LHCN-M2 (cell line): ENCODE measurements around the gene PRAMEF18.

GRCh38 chr1:12584797-12586116 lies 32.8 kb downstream of the DHRS3 start:
- RAMPAGE, long total RNA, result no peak

DNA sequence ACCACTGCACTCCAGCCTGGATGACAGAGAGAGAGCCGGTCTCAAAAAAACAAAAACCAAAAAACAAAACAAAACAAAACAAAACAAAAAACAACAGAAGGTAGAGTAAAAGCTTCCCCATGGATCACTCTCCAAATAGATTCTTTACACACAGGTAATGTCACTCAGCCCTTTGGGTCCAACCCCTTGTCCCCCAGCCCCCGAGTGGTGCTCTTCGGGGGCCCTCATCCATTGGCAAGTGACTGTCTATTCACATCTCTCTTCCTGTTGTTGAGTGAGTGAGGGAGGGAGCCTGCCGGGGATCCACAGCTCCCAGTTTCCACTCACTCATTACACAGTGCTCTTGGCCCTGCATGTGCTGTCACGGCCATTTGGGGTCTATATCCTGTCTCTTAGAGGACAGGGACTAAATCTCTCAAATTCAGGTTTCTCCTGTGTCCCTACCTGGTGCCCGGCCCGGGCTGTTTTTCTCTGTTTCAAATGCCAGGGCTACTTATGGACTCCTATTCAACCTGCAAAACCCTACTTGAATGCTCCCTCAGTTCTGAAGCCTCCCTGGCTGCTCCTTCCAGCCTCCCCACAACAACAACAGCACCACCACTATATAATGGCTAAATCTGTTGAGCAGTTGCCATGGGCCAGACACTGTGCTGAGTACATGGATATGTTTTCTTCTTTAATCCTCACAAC lies 30.2 kb downstream of the DHRS3 start:
- RAMPAGE, long total RNA, result no peak

GRCh38 chr1:12597624-12598276 lies 20.3 kb downstream of the DHRS3 start:
- RAMPAGE, long total RNA, result no peak

DNA sequence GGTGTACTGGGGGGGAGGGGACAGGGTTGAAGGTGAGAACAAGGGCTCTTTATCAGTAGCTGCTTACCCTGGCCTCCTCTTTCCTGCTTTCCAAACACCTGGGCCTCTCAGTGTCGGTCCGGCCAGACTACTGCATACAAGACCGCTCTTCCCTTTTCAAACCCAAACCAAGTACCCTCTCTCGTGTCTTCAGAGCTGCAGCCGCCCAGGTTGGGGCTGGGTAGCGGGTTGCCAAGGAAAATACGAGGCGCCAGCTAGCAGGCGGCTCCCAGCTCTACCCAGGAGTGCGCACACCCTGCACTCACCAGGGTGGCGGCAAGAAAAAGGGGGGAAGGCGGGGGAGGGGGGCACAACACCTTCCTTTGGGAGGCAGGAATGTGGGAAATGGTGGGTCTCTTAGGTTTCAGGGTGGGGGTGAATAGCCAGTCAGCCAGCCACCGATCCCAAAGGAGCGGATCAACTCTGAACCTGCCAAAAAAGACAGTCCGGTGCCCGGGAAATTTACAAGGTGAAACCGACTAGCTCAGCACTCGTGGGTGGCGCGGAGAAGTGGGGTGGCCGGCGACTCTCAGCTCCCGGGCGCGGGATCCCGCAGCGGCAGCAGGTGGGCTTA lies 1.4 kb downstream of the DHRS3 start:
- RAMPAGE, long total RNA, result no peak

GRCh38 chr1:12618956-12619803 lies 1.2 kb upstream of the DHRS3 start:
- RAMPAGE, long total RNA, result no peak

GRCh38 chr1:13226079-13226587 lies at the start of gene PRAMEF18:
TSS of gene PRAMEF18 (minus strand) at chr1:13226154.
- RAMPAGE, long total RNA, result no peak

- RAMPAGE, long total RNA, result no peak
Measured at GRCh38 chr1:13450156-13450585, 39.9 kb downstream of the PRAMEF20 start.

- RAMPAGE, long total RNA, result no peak
Measured at GRCh38 chr1:13505018-13505409, 8.8 kb downstream of the LRRC38 start.

GRCh38 chr1:13512765-13513557 lies 842 bp downstream of the LRRC38 start:
- RAMPAGE, long total RNA, result no peak

DNA sequence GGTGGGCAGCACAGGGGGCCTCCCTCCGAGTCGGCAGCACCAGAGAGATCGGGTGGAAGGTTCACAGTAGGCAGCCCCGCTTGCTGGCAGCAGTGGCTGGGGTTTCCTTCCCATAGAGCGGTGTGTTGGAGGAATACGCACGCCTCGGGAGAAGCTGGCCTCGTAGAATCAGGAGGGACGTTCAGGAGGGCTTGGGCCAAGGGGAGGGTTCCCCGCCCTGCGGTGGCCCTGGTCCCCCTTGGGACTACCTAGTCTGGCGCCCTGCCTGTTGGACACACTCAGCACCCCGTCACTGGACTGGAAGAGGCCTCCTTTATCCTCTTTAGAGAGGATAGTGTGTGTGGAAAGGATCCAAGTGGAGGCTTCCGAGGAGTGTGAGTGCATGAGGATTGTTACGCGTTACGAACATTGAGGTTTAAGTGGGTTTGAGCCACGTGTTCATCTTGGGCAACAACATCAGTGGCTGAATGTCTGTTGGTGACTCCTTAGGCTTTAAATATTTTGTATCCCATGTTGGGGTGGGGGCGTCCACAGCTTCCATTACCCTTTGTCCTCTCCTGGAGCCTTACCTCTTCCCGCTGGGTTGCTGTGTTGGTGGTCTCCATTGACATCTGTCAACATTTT lies 821 bp downstream of the PDPN start:
- RAMPAGE, long total RNA, result no peak

DNA sequence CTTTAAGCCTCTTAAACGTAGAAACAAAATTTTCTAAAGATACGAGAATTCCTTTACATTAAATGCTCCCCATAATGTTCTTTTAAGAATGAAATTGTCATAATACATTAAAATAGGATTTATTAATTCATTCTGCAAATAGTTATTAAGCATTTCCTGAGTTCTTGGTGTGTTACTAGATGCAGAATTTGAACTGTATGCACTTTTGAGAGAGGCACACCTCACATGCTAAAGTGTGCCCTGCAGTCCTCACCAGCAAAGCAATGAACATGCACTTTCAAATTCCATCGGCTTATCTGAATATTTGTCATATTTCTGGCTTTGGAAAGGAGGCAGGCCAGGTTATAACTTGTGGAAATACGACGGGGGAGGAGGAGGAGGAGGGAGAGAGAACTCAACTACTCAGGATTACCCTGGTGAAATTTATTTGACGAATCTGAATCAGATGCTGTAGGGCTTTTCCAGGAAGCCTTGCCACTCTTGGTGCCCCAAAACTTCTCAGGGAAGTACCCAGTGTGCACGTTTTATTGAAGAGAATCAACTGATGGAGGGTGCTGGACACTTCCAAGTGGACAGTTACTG lies 3.6 kb downstream of the PDPN start:
- RAMPAGE, long total RNA, result no peak

- RAMPAGE, long total RNA, result no peak
Measured at GRCh38 chr1:13661525-13661912, 38.5 kb upstream of the PRDM2 start.

DNA sequence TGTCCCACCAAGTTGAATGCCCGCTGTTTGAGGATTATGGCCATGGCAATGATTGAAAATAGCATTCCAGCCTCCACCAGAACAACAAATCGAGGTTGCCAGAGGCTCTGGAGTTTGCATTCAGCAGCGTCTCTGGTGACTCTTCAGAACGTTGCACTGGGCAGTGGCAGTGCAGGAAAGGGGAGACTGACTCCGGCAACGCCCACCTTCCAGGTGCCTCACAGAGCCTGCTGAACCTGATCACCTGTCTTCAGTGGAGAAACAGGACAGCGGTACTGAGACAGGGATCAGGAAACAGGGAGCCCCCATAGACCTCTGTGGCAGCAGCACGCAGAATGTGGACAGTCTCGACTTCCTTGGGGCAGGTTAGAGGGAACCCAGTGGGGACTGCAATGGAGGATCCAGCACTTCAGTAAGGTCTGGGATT lies 128.4 kb downstream of the PRDM2 start:
- RAMPAGE, long total RNA, result no peak

- RAMPAGE, long total RNA, result no peak
Measured at GRCh38 chr1:14394680-14395124, 203.8 kb upstream of the KAZN start.

DNA sequence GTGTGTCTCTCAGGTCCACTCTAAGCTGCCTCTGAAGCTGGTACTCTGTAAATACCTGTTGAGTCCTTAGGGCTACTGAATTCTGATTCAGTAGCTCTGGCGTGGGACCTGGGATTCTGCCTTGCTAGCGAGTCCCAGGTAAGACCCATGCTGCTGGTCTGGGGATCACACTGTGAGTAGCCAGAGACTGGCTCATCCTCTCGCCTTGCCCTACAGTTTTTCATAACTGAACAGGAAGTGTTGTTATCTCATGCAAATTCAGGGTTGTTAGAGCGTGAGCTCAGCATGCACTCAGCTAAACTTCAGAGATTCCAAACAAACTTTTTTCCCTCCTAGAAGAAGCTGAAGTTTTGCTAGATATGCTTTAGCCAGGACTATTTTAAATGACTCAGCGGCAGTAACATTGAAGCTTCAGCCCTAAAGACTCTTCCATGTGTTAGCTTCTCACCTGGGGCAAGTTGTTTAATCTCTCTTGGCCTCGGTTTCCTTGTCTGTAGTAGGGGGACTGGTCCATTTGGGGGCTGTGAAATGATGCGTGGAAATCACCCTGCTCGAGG lies 271.5 kb upstream of the TMEM51 start:
- RAMPAGE, long total RNA, result no peak

DNA sequence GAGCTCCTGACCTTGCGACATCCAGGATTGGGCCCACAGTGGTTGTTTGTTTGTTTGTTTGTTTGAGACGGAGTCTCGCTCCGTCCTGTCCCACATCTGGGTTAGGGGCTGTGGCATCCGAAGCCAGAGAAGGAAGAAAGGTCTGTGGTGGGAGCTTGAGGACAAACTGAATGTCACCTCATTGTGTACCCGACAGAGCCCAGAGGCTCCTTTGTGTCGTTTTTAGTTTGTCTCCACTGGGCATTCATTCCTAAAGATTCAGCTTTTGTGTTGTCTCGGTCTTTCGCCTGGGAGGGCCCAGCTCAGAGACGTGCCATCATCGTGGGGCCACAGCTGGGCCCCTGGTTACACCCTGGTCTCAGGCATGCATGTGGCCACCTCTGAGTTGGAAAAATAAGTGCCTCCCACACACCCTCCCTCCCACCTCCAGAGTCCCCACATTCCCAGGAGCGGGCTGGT lies 125.7 kb upstream of the TMEM51 start:
- RAMPAGE, long total RNA, result no peak

GRCh38 chr1:15324310-15324783 lies 77.3 kb downstream of the FHAD1 start:
- RAMPAGE, long total RNA, result no peak

GRCh38 chr1:15407962-15408250 lies 1.8 kb upstream of the EFHD2 start:
- RAMPAGE, long total RNA, result no peak

GRCh38 chr1:15640630-15641164 lies 18.8 kb upstream of the RSC1A1 start:
- RAMPAGE, long total RNA, result no peak

DNA sequence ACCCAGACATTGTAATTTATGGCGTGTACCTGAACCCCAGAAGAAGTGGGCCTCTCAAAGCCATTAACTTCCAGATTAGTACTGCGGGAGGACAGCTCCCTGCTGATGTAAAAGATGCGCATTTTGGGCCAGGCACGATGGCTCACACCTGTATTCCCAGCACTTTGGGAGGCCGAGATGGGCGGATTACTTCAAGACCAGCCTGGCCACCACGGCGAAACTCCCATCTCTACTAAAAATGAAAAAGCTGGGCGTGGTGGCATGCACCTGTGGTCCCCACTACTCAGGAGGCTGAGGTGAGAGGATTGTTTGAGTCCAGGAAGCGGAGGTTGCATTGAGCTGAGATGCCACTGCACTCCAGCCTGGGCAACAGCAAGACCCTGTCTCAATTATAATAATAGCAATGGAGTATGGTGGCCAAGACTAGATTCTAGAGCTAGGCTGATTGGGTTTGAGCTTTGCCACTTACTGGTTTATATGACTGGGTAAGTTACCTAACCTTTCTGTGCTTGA lies 9.7 kb downstream of the RSC1A1 start:
- RAMPAGE, long total RNA, result no peak